Diencephalon (tissue), 2 donors: ENCODE results near the gene WDR41.

- RAMPAGE, long total RNA = no peak
Measured at GRCh38 chr5:76954375-76955103, 1.7 kb downstream of the CRHBP start.

GRCh38 chr5:77132650-77133628 lies 45.9 kb upstream of the ZBED3 start:
- RAMPAGE, long total RNA = no peak

DNA sequence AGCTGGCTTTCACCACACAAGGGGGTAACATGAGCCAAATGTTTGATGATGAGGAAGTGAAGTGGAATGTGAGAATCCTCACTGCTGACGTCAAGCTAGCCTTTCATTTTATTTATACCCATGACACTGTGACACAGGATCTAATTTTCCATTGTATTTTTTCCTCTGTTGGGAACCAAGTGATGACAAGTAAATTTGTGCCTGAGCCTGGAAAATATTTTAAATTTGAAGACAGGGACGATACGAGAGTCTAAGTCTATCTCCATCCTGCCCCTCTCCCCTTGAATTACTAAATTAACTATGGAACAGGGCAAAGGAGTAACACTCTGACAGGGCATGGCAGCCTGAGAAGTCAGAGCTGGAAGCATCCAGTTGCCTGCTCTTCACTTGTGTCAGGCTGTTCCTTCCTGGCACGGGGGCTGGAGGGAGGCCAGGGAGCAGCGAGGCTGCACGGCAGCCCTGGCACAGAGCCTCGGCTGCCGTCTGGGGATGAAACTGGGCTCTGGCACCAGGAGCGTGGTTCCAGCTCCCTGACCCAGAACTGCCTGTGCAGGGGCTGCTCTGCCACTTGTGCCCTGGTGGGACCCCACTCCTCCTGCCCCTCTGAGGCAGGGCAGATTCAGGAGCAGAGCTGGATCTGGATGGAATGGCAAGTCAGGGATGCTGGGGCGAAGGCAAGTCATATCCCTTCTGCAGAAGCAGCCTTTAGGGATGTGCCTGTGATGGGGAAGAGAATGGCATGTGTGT lies 42.4 kb upstream of the PDE8B start:
- RAMPAGE, long total RNA = no peak

- RAMPAGE, long total RNA = no peak
Measured at GRCh38 chr5:77211158-77211849, 824 bp downstream of the PDE8B start.

- RAMPAGE, long total RNA = no peak
Measured at GRCh38 chr5:77443770-77444116, 48.4 kb downstream of the WDR41 start.

- RAMPAGE, long total RNA = start-site peak on the minus strand at chr5:77492201-77492275, 1,388 and 650 reads in 2 replicates; start-site peak on the minus strand at chr5:77492377-77492498, 495 and 395 reads in 2 replicates
Measured at GRCh38 chr5:77491629-77492918, at the start of gene WDR41. Gene WDR41, minus strand, starts transcription at chr5:77492316.

DNA sequence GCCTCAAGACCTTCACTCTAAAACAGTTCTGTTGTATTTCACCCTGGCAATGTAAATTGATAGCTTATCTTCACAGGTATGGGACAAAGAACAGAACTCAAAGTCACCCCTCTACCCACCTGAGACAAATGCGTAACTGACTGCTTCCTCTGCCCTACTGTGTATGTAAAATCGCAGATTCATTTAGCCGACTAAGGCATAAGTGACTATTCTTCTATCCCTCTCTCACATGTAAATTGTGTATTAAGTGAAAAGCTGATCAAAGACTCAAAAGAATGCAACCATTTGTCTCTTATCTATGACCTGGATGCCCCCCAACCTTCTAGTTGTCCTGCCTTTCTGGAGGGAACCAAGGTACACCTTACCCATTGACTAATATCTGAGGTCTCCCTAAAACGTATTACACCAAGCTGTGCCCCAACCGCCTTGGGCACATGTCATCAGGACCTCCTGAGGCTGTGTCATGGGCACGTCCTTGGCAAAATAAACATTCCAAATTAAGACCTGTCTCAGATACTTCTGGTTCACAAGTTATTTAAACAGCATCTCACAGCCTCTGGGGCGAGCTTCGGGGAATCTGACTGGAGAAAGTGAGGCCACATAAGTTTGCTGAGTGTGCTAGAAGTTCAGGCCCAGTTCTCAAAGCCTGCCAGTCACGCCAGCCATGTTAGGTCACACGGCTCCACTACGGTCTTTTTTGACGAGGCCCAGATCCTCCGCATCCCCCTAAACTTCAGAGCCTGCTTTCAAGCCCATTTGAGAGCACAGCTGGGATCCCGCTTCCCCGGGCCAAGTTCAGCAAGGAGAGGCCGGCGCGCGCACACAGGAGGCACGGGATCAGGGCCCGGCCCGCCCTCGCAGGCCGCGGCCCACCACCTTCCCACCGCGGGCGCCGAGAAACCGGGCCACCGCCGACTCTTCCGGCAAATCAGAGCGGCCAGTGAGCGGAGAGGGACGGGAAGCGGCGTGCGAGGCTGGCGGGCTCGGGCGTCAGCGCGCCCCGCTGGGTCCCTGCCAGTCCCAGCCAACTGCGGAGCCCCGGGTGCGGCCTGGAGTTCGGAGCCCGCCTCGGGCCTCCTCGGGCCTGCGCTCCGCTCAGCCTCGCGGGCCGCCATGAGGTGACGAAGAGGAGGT lies 727 bp downstream of the TBCA start:
- RAMPAGE, long total RNA = no peak

GRCh38 chr5:77844513-77845012 lies 68.4 kb upstream of the TBCA start:
- RAMPAGE, long total RNA = no peak

GRCh38 chr5:77936025-77936365 lies 159.9 kb upstream of the TBCA start:
- RAMPAGE, long total RNA = no peak

DNA sequence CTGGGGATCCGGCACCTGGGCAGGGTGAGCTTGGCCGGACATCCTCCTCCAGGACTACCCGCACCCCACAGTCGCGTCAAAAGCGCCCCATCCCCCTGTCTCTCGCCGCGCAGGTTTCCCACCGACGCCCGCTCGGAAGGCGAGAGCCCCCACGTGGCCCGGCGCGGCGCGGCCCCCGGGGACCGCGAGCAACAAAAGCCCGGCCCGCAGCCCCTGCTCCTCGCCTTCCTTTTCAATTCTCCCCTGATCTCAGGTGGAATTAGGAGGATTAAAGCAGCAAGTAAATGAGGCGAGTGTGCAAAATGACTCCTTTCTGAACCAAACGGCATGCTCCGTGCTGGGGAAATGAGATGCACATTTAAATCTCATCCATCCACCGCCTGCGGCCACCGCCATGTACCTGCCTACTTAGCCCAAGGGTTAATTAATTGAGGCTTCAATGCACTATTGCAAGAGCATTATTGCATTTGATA lies 196.6 kb upstream of the TBCA start:
- RAMPAGE, long total RNA = no peak

DNA sequence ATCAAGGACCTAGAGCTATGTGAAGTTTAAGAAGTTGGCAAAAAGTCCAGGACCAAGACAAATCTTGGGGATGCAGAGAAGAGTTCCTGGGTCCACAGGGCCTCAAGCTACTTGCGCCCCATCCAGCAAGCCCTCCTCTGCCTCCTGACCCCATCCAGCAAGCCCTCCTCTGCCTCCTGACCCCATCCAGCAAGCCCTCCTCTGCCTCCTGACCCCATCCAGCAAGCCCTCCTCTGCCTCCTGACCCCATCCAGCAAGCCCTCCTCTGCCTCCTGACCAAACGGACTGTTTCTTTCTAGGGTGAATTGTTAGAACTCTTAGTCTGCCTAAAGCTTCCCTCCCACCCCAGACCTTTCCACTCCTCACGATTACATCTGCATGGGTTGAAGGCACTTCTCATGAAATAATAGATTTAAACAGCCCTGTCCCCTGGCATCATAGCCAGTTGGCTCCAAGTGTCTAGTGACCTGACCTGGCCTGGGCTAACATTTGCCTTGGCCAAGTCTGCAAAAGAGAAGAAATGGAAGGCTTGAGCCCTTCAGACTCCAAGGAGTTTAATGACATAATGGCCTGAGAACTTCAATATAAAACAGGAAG lies 218.5 kb upstream of the TBCA start:
- RAMPAGE, long total RNA = no peak

- RAMPAGE, long total RNA = no peak
Measured at GRCh38 chr5:78508182-78508862, 140.2 kb downstream of the LHFPL2 start.

DNA sequence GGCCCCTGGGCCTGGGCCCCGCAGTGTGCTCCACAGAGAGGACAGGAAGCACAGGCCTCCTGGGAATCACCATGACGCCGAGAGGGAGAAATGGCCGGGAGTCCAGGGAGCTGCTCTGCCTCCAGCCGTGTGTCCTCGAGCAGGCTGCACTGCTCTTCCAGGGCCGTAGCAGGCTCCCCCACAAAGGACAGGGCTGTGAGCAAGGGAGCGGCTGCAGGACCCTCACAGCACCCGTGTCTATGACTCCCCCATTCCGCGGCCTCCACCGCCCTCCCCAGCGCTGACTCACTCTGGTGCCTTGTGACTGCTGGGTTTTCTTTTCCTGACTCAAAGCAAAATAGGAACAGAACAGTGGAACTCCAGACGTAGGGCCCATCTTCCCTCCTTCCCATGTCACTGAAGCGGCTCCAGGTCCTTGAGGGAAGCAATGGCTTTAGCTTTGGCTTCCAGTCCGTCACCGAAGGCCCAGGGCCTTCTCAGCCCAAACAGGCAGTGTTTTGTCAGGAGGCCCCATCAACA lies 114.3 kb downstream of the LHFPL2 start:
- RAMPAGE, long total RNA = no peak

DNA sequence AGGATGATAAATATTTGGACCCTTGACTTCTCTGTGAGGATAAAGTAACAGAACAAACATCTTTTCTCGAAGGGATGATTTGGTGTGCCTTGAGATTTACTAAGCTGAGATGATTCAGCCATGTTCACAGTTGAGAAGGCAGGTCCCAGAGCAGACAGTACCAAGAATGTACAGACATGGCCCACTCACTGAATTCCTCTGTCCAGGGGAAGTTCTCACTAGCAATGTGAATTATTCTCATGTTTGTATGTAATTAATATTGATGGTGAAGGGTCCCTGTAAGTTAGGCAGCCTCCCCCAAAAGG lies 47.4 kb downstream of the LHFPL2 start:
- RAMPAGE, long total RNA = no peak

GRCh38 chr5:78639653-78640158 lies 8.9 kb downstream of the LHFPL2 start:
- RAMPAGE, long total RNA = no peak

DNA sequence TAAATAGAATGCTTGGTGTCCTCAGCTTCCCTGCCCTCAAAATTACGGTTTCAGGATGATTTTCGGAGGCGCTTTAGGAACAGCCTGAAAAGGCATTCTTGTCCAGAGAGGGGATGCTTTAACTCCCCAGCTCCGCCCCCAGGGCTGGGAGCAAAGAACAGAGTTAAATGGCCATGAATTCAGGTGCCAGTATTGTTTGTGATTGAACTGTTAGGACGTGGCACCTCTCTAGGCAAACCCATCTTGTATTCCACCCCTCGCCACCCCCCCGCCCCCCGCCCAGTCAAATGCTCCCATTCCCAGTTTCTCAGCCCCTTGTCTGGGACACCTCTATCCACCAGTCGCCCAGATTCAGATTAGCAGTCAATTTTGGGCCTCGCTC lies 874 bp upstream of the LHFPL2 start:
- RAMPAGE, long total RNA = no peak

- RAMPAGE, long total RNA = no peak
Measured at GRCh38 chr5:79030868-79031586, 38.4 kb downstream of the DMGDH start.

GRCh38 chr5:79047241-79047885 lies 22.1 kb downstream of the DMGDH start:
- RAMPAGE, long total RNA = no peak

GRCh38 chr5:79238356-79238686 lies 2.4 kb downstream of the JMY start:
- RAMPAGE, long total RNA = no peak

- RAMPAGE, long total RNA = no peak
Measured at GRCh38 chr5:79507722-79508311, 6.1 kb downstream of the HOMER1 start.